Camera-type eye (tissue), 1 donor: ENCODE data around the genes XRCC2 and CNPY1.

- RAMPAGE, long total RNA = no peak
Measured at GRCh38 chr7:152676047-152676464, at the start of gene XRCC2. Gene XRCC2 (minus strand): TSS chr7:152676141.

DNA sequence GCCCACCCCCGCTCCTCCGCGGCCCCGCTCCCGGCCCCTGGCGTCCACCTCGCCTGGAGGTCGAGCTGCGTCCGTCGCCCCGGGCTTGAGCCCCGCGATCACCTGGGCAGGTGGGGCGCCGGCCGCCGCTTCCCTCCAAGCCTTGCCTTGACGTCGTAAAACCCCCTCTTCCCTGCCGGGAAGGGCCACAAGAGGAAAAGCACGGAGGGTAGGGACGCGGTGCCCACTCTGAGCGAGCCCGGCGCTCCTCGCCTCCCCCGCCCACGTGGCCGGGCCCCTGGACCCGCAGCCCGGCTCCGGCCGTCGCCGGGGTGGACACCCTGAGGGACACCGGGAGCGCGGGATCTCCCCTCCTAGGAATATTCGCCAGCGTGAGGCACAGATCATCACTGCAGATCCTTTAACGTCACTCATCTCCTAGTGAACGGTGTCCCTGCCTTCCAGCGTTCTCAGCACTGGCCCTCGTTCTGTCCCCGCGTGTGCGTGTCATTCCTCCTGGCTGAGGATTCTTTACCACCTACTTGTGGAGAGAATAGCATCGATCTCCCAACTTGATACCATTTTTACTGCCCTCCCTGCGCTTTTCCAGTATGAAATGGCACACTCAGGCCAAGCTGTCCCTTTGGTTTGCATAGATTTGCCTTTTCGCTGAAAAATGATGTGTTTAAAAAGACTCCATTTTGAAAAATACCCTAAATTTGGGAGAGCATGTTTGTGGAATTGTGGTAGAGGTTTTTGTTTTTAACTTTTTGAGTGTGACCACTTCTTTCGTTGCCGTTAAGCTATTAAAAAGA is 588 bp downstream of the ACTR3B start:
- RAMPAGE, long total RNA = no peak

GRCh38 chr7:153413281-153414265 is 638.6 kb upstream of the DPP6 start:
- RAMPAGE, long total RNA = no peak

DNA sequence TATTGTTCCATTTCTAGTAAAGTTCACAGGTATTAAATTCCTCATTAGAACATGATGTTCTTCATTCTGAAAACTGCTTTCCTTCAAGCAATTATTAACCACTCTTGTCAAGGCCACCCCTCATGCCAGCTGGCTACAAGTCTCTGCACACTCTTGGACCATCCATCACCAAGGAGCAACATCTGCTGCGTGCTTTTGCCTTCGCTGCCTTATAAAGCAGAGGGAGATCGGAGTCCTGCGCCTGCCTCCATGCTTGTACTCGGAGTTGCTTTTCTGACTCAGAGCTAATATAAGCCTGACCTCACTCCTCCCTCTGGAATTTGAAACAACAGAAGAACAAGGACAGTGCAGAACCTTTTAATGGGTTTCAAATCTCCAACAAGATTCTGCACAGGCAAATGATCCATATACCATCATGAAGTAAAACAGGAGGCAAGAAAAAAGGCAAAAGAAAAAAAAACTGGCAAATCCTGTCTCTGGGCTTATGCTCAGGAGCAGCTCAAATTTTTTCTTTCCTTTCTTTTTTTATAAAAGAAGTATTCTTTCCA is 529.8 kb upstream of the DPP6 start:
- RAMPAGE, long total RNA = no peak

- RAMPAGE, long total RNA = no peak
Measured at GRCh38 chr7:155198129-155198785, 99.4 kb upstream of the INSIG1 start.

GRCh38 chr7:155214313-155215327 is 83.1 kb upstream of the INSIG1 start:
- RAMPAGE, long total RNA = no peak

DNA sequence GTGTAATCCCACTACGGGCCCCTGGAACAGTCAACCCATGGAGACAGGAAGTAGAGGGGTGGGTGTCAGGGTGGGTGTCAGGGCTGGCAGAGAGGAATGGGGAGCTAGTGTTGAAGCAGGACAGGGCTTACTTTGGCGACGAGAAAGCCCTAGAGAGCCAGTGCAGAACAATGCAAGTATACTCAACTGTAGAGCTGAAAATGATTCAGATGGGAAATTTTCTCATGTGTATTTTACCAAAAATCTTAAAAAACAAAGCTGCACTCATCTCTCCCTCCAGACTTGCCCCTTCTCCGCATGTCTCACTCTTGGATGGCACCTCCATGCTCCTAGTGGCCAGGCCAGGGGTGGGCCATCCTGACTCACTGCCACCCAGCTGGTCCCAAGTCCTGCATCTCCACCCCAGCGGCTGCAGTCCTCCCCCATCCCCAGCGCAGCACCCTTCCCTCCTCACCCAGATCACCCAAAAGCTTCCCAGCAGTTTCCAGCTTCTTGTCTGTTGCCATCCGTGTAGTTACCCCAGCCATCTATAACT is 53.1 kb upstream of the INSIG1 start:
- RAMPAGE, long total RNA = no peak

DNA sequence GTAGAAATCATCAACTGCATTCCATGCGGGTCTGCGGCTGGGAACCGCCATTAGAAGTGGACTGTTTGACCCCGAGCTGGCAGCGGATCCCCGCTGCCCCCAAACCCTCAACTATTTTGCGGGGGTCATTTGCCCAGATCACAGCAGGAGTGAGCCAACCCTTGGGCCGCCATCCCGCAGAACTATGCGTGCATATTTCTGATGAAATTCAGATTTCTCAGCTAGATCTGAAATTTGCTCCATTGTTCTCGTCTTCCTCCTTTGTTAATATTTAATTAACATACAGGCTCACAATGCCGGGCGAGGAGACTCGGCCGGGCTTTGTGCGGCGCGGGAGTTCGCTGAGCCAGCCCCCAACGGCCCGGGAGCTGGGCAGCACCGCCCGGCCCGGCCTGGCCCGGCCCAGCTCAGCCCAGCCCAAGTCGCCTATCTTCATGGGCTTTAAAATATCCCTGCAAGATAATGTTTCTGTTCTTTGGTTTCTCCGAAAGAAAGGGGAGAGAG is 2.1 kb downstream of the EN2 start:
- RAMPAGE, long total RNA = no peak

DNA sequence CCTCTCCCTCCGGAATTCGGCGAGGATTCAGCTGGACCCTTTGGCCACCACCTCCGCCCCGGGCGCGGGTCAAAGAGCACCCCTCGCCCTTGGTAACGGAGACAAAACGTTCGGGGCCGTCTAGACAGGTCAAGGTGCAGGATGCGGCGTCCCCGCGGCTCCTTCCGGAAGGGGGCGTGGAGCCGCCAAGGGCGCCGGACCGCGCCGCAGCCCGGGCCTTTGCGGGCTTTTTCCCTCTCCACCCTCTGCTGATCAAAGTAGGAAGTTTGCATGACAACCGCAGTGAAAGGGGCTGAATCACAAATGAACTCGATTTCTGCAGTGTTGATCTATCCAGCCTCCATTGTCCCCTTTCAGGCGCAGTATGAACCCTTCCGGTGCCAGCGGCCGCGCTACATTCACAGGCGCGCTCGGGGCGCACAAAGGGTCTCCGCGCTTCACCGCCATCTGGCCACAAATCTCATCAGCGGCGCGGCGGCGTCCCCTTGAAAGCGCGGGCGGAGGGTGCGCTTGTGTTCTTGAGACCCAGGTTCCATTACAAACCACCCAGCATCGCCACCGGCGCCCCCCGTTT is 36.5 kb downstream of the CNPY1 start:
- RAMPAGE, long total RNA = no peak

- RAMPAGE, long total RNA = no peak
Measured at GRCh38 chr7:155546426-155546993, at the start of gene CNPY1. Gene CNPY1 (minus strand): TSS chr7:155546559.

GRCh38 chr7:155590236-155590991 is 44.1 kb upstream of the CNPY1 start:
- RAMPAGE, long total RNA = no peak

GRCh38 chr7:155638411-155638817 is 6.0 kb upstream of the RBM33 start:
- RAMPAGE, long total RNA = no peak

DNA sequence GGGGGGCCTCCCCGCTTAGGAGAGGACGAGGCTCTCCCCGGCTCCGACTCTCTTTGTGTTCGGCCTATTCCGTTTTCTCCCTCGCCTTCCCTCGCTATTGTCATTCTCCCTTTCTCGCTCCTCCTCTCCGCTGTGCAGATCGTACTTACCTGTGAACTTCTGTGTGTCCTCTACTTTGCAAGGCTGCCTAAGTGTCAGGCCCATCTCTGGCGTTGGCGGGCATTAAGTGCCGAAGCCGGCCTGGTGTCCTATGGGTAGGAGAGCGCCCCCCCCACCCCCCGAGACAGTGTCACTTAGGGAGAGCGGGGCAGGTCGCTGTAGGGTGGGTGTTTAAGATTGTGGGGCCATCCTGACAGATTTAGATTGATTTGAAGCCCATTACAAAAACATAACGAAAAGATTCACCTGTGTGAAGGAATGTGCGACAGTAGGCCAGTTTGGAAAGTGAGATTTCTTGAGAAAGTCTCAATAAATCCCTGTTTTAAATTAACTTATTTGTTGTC is 572 bp downstream of the RBM33 start:
- RAMPAGE, long total RNA = no peak

DNA sequence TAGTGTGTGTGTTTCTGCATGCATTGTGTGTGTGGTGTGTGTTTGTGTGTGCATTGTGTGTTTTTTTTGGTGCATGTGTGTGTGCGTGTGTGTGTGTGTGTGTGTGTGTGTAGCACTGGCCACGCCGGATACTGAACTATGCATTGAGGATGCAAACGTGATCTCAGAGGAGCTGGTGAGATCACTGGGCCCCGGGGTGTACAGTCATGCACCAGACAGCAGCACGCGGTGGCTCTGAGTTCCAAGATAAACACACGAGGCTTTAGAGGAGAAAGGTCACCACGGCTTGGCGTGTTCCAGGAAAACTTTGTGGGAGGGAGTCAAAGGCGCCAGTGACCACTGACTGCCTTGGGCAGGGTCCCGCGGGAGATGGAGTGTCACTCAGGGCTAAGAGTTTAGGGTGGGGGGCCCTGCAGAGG is 106.7 kb upstream of the SHH start:
- RAMPAGE, long total RNA = no peak

- RAMPAGE, long total RNA = no peak
Measured at GRCh38 chr7:156402281-156402798, 238.2 kb upstream of the RNF32 start.

GRCh38 chr7:156567222-156567661 is 73.3 kb upstream of the RNF32 start:
- RAMPAGE, long total RNA = no peak

DNA sequence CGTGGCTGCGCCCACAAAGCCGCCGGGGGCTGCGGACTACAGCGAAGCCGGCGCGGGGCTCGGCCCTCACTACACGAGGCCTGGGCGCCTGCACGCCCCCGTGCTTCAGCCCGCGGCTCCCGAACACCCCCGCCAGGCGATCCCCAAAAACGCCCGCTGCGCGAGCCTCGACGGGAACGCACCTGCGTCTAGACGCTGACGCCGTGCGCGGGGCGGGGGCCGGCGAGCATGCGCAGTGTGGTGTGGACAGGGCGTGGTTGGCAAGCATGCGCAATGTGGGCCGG is 278 bp upstream of the RNF32 start:
- RAMPAGE, long total RNA = no peak

GRCh38 chr7:156650719-156651110 is 10.1 kb downstream of the RNF32 start:
- RAMPAGE, long total RNA = no peak

DNA sequence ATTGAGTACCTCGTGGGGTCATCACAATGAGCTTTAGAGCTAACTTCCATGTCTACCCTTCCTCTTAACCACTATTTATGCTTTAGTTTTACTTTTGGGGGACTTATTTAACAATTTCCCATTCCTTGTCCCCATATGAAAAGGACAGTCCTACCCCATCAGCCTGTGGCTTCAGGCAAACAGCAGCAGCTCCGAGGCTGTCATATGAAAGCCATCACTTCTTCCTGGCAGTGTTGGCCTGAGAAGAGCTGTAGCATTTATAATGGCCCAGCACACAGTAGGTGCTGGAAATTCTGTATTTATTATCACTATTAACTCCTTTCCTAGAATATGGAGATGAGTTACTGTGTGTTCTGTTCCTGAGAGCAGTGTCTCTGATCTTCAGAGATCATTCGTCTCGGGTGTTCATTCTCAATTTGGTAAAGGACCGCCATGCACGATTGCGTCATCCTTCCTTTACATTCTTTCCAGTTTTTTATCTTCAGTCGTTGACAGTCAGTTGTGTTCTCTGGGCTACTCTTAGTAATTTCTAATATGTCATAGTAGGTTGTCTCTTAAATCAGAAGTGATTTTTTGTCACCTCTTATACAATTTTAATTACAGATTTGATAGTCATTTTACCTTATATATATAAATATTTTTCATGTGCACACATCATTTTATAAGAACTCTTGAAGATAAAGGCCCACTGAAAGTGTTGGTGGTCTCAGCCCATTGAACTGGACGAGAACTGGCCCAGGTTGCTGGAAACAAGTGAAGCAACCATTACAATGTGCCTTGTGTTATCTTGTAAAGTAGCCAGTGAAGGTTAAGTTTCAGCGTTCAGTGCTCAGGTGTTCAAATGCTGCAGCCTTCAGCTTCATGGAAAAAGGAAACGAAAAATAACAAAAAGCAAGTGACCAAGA is 18.7 kb downstream of the RNF32 start:
- RAMPAGE, long total RNA = no peak

DNA sequence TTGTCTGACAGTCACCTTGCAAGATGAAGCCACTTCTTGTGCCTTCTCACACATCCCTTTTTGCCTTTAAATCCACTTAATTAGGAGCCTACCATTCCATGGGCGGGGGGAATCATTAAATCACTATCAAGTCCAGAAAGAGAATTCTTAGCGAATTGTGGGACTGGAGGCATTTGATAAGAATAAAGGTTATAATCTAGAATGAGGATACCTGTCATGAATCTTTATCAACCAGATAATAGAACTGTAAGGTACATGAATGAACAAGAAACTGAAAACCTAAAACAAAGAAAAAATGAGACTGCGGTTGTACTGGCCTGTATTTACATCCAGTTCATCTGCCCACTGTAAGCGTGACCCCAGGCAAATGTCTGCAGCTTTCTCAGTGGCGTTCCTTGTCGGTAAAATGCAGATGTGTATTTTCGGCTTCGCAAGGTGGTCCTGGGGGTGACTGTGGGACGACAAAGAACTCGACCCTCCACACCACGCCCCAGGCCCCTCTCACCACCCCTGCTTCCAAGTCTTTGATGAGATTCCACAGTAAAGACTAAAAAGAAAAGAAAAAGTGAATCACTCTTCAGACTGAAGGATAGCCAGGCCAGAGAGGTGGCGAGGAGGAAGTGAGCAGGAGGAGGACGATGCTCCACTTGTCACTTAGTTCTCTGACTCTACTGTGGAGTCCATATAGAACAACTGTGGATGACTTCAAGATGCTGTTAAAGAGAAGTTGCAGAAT is 38.4 kb downstream of the RNF32 start:
- RAMPAGE, long total RNA = no peak